Occipital lobe (tissue), 2 donors: Measurements from ENCODE around the genes FAM219B, RPP25, PPCDC, SIN3A and IMP3.

DNA sequence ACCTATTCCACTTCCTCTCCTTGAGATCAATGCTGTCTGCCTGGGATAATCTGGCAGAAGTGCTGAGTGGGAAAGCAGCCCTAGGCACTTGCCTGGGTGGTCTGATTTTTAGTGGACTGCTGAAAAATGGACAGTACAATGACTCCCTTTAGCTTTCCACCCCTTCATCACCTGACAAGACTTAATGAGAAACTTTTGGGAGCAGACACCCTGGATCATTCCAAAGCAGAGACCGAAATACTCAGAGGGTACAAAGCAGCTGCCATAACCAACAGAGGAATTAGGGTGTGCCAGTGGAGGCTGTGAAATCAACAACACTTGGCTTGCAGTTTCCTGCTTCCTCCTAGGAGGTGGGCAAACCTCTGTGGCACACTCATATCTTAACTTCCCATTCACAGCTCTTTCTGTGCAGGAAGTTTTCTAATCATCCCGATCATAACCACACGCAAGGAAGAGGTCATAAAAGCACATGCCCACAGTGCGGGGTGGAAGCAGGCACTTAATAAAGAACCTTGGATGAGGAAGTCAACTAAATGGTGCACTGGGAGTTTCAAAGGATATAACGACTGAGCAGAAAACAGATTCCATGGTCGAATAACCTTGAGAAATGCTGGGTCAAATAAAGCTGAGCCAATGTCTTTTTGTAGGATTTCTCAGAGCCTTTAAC, 5.2 kb downstream of the SCAMP2 start:
- RAMPAGE, long total RNA: no peak

- RAMPAGE, long total RNA: no peak
Observed at GRCh38 chr15:74896984-74897990, 7.4 kb downstream of the MPI start.

- RAMPAGE, long total RNA: no peak
Observed at GRCh38 chr15:74901536-74901993, 5.1 kb downstream of the FAM219B start.

DNA sequence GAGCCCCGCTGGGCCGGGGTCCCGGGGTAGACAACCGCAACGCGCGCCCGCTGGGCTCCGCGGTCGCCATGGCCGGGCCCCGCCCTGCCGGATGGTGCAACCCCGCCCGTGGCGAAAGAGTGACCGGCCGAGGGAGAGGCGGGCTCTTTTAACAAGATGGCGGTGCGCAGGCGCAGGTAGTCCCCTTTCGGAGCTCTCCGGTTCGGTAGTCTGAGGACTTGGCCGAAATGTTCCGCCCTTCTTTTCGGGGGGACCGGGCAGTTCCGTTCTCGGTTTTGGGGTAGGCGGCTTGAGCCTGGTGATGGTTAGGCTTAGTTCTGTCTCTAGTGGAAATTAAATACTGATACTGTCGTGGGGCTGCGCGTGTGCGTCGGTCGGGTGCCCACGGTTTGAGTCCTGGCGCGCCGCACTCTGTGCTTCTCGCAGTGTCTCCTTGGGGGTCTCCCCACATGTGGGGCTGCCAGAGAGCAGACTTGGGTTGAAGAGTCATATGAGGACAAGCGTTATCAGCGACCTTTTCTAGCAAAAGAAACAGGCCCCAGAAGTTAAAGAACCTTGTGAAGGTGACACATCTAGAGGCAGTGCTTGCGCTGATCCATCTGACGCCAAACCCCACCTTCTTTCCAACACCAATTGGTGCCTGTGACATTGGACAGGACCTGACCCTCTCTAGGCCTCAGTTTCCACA, at the start of gene FAM219B:
FAM219B (minus strand) TSS at position 121 of the 688 bp plus-strand sequence.
- RAMPAGE, long total RNA: no peak

- RAMPAGE, long total RNA: no peak
Observed at GRCh38 chr15:74954353-74955063, 2.1 kb downstream of the RPP25 start.

GRCh38 chr15:74956706-74957808, at the start of gene RPP25:
RPP25 (minus strand) TSS chr15:74956772.
- RAMPAGE, long total RNA: no peak

DNA sequence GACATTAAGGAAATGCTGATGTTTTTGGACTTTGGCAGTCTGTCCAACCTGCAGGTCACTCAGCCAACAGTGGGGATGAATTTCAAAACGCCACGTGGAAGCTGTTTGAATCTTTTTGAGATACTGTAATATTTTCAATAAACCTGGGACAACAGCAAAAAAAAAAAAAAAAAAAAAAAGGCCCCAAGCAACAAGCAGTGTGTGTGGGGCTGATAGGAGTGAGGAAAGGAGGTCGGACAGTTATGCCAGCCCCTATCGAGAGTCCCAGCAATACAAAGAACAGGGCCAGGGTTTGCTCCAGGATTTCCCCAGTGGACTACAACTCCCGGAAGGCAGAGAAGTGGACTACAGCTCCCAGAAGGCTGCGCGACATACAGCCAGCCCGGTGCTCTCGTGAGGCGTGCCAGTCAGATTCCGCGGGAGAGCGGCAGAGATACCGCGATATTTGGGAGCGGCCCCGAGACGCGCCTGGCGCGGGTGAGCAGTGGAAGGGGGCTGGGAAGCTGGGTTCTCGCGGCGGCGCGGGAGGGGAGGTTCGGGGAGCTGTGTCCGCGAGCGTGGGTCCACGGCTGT, at the start of gene PPCDC:
PPCDC (plus strand) TSS at position 441 of the 573 bp plus-strand sequence.
- RAMPAGE, long total RNA: no peak

DNA sequence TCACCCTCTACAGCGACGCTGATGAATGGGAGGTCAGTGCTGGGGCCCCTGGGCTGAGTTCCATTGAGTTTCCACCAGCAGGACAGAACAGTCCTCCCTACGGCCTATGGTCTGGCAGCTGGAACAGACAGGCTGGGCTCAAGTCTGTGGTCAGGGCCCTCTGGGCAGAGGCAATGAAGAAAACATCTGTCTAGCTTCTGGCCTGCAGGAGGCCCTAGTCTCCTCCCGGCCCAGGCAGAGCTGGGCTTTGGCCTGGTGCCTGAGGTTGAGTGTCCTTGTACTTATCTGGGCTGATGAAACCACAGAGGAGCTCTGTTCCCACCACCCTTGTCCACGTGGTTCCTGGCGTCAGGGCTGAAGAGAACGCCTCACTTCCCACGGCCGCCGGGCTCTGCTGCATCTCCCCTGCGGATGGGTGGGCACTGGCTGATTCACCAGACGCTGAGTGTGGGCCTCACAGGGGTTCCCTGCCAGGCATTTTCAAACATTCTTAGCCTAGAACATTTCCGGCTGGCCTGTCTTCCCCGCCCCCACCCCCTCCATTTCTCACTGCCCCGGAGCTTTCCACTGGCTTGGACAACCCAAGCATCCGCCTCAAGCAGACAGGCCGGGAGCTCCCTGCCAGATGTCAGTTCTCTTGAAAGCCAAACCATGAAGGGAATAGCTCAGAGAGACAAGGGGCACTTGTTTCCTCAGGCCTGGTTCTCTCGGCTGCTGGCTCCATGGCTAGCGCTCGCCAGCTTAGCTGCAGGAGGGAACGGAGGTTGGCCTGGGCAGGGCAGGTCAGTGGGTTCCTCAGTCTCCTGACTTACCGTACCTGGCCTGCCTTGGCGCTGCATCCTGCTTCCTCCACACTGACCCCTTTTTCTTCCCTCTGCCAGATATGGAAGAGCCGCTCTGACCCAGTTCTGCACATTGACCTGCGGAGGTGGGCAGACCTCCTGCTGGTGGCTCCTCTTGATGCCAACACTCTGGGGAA, 20.4 kb downstream of the PPCDC start:
- RAMPAGE, long total RNA: no peak

DNA sequence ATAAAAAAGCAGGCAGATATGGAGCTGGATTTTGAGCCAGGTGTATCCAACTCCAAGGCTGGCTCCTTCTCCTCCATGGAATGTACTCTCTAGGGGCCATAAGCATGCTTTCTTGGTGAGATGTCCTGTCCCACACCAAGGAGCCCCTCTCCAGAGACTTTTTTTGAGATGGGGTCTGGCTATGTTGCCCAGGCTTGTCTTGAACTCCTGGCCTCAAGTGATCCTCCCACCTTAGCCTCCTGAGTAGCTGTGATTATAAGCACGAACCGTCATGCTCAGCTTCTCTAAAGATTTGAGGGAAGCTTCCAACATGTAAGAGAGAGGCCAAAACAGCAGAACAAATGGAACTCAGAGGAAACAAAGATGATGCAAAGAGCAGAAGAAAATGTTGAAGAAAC, 48.5 kb downstream of the PPCDC start:
- RAMPAGE, long total RNA: no peak

DNA sequence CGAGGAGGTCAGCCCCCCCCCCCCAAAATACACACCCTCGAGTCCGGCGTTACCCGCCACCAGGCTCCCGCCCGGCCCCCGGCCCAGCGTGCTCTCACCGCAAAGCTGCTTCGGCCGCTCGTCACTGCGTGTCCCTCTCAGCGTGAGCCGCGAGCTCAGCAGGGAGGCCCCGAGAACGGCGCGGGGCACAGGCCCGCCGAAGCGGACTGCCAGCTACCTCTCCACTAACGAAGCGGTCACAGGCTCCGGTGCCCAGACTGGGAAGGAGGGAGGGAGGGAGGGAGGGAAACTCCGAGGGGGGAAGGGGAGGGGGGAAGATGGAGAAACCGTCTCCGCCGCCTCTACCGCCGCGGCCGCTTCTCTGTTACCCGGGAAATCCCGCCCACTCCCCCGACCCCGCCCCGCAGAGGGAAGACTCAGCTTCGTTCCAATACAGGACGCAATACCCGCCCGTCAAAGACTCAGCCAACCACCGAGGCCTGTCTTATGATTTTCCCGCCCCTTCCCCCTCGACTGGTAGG, at the start of gene SIN3A:
SIN3A (minus strand) TSS at position 366 of the 521 bp plus-strand sequence.
- RAMPAGE, long total RNA: no peak

DNA sequence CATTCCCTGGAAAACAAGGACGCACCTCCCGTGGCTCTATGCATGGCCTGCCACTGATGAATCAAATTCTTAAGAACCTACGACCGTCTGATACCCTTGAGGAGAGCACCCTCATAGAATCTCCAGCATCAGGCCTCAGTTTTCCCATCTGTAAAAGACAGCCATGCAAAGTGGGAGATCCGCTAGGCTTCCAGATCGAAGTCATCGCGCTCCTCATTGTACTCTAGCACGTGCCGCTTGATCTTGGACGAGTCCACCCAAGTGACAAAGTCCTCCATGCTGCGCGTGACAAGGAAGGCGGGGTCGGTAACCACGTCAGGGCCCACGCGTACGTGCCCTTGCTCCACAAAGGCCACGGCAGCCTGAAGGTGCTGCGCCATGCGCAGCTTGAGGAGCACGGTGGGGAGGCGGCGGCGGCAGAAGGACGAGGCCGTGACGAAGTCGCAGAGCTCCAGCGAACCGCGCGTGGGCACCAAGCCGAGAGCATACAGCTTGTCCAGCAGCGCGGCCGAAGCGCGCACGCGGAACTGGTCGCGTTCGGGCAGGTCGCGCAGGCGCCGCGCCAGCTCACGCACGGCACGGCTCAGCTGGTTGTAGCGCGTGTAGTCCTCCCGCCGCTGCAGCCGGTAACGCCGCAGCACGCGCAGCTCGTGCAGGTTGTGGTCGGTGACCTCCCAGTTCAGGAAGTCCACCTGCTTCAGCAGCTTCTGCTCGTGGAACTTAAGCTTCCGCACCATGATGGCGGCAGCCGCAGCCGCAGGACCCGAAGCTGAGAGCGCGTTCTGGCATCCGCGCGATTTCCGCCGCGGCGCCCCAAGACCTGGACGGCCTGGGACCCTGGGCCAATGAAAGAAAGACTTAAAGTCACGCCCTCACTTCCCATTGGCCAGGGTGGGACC, at the start of gene IMP3:
IMP3 (minus strand) TSS at position 793 of the 899 bp plus-strand sequence.
- RAMPAGE, long total RNA: start-site peak on the minus strand centred at position 771 of the sequence, 50 bp wide, 305 and 313 reads in 2 replicates

GRCh38 chr15:75649688-75650370, 2.1 kb downstream of the SNX33 start:
- RAMPAGE, long total RNA: no peak

- RAMPAGE, long total RNA: no peak
Observed at GRCh38 chr15:75671688-75672600, 24.2 kb downstream of the SNX33 start.

GRCh38 chr15:75673319-75673981, 25.7 kb downstream of the SNX33 start:
- RAMPAGE, long total RNA: no peak

- RAMPAGE, long total RNA: no peak
Observed at GRCh38 chr15:75696130-75696752, 16.4 kb downstream of the CSPG4 start.

DNA sequence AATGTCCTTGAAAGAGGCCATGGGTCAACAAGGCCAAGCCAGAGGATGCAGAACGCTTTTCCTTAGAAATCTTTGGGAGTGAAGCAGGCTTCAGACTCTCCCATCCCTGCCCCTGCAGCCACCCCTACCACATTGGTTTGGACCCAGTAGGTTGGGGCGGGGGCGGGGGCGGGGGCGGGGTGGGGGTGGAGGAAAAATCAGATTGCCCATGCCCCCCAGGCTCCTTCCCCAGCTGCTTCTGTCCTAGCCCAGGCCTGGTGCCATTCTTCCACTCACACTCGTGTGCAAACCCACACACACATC, 13.6 kb downstream of the ODF3L1 start:
- RAMPAGE, long total RNA: no peak

GRCh38 chr15:75943021-75944300, 39.8 kb downstream of the FBXO22 start:
- RAMPAGE, long total RNA: no peak

- RAMPAGE, long total RNA: no peak
Observed at GRCh38 chr15:76108052-76108525, 48.3 kb downstream of the TMEM266 start.

DNA sequence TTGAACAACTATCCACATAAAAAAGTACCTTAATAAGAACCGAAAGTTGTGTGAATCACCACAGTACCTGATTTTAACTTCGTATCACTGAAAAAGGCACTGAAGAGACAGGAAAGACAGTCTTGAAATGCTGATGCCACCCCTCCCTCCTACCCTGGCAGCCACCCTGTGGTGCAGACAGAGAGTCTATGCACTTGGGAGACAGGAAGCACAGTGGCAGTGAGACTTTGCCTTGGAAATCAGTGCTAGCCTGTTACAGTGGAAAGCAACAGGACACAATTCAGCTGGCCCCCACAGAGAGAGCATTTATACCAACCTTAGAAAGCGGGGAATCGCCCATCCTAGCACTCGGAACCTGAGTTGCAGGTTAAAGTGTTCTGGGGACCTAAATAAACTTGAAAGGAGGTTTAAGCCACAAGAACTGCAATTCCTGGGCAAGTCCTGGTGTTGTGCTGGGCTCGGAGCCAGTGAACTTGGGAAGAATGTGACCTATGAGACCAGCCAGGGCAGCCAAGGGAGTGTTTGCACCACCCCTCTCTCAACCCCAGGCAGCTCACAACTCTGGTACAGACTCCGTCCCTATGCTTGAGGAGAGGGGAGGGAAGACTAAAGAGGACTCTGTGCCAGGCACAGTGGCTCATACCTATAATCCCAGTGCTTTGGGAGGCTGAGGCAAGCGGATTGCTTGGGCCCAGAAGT, 240.1 kb downstream of the ISL2 start:
- RAMPAGE, long total RNA: no peak

- RAMPAGE, long total RNA: no peak
Observed at GRCh38 chr15:76732877-76733610, 172.1 kb downstream of the SCAPER start.